WTC11 (cell line): ENCODE measurements around the genes STEAP2 and PTTG1IP2.

GRCh38 chr7:87934630-87935353, 741 bp downstream of the ADAM22 start:
- PRO-cap = bidirectional peak, plus-strand start at chr7:87934943, minus-strand start at chr7:87934844

GRCh38 chr7:88229245-88229482, 9.3 kb upstream of the SRI start:
- PRO-cap = no peak

GRCh38 chr7:90211437-90212509, at the start of gene STEAP2:
Gene STEAP2 (plus strand): TSS chr7:90211740.
- PRO-cap = bidirectional peak, plus-strand start at chr7:90211740, minus-strand start at chr7:90211635

DNA sequence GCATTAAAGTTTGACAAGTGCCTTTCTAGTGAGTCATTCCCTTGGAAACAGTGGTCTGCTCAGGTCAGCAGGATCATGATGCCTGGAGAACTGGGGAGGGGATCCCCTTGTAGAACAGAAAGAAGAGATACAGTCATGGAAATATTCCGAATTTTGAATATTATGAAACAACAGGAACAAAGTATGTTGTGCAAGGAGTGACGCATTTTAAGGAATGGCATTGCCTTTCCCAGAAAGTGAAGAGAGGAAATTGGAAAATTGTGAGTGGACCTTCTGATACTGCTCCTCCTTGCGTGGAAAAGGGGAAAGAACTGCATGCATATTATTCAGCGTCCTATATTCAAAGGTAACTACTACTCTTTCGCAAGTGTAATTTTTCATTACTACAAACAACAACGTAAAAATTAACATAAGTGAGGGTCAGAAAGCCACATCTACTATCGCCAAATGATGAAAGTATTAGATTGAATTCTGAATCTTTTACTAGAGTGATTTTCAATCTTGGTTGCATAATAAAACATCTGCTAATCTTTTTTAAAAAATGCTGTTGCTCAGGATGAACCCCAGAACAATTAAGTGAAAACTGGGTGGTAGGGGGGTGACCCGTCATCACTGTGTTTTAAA, 4.8 kb downstream of the STEAP2 start:
- PRO-cap = no peak

DNA sequence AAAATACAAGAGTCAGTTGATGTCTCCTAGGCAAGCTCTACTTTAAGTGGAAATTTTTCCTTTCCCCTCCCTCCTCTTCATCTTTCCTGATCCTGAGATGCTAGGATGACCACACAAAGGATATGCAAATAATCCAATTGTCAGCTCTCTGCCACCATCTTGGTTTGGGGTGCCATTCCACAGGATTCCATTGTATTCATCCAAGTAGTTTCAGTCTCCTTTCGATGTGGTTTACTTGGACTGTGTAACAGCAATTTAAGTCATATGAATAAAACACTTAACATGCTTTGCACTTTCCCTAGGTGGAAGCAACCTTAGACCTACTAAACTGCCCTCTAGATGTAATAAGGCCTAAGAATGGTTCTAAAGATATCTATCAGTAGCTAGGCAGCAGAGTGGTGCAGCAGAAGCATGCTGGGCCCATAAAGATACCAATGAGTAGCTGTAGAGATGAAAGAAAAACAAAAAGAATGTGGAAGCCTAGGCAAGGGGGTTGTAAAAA, 2.5 kb upstream of the CFAP69 start:
- PRO-cap = no peak

DNA sequence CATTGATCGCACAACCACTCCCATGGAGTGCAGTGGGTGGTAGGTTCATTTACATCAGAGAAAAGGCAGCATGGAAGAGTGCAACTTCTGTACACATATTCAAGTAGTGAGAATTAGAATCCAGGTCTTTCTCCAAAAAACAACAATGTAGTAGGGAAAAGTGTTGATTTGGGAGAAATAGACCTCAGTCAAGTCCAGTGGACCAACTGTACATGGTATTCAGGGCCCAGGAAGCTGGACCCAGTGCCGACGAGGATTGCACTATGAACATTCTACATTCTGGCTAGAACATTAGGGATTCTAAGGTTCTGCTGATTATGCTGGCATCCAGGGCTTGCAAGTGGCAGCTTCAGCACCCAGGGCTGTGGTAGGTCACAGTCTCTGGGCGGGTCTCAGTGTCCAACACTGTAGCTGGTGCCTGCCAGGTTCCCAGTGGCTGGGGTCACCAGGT, at the start of gene PTTG1IP2:
Gene PTTG1IP2, plus strand, starts transcription at position 314 of the 451 bp plus-strand sequence.
- PRO-cap = no peak

- PRO-cap = no peak
Measured at GRCh38 chr7:91263390-91263659, 908 bp upstream of the FZD1 start.

DNA sequence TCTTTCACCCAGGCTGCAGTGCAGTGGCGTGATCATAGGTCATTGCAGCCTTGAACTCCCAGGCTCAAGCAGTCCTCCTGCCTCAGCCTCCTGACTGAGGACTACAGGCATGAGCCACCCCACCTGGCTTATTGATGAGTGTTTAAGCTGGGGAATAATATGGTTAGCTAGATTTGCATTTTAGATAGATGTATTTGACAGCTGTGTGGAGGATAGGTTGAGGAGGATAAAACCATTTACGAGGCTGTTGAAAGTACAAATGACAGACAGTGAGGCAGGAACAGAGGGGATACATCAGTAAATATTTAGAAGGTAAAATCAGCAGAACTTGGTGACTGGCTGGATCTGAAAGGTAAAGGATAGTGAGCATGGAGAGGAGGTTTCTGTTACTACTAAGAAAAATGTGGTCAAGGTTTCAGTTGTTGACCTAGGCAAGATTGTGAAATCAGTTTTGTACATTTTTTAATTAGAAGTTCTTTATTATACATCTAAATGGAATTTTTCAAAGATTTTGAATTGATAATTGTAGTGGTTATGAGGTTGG, 12.3 kb downstream of the AKAP9 start:
- PRO-cap = no peak

- PRO-cap = no peak
Measured at GRCh38 chr7:92041961-92042710, 92.1 kb downstream of the CYP51A1 start.

GRCh38 chr7:92179448-92180199, 682 bp upstream of the LRRD1 start:
- PRO-cap = no peak

- PRO-cap = no peak
Measured at GRCh38 chr7:92450327-92451020, 3.2 kb downstream of the GATAD1 start.

- PRO-cap = no peak
Measured at GRCh38 chr7:92454369-92454835, 7.1 kb downstream of the GATAD1 start.

DNA sequence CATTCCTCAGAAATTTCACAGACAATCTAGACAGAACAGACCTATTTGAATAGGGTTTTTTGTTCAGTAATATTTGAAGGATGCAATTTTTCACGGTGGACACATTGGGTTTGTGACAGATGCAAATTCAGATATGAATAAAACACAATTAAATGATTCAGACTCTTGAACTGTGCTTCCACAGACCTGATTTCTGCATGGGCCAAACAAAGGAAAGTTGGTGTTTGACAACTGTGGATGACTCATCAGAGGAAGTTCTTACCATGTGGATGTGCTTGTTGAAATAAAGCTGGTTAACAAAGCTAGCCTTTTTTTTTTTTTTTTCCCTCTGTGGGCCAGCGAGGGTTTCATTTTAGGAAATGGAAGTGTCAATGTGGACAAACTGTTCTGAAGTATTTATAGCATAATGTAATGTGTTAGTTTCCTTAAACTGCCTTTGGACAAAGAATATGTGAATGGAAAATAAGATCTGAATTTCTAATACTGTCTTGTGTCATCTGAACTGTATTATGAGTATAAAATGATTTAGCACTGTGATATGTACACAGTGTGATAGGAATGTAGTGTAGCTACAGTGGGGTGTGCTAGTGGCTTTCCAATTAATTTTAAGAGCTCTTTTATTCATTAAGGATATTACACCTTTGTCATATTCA, 43.3 kb upstream of the FAM133B start:
- PRO-cap = no peak

GRCh38 chr7:92723780-92724464, 112.5 kb downstream of the CDK6 start:
- PRO-cap = no peak

- PRO-cap = no peak
Measured at GRCh38 chr7:92834017-92834474, 2.3 kb downstream of the CDK6 start.

GRCh38 chr7:93202856-93203589, 23.2 kb downstream of the HEPACAM2 start:
- PRO-cap = no peak

GRCh38 chr7:93232731-93233105, 552 bp downstream of the VPS50 start:
- PRO-cap = no peak

DNA sequence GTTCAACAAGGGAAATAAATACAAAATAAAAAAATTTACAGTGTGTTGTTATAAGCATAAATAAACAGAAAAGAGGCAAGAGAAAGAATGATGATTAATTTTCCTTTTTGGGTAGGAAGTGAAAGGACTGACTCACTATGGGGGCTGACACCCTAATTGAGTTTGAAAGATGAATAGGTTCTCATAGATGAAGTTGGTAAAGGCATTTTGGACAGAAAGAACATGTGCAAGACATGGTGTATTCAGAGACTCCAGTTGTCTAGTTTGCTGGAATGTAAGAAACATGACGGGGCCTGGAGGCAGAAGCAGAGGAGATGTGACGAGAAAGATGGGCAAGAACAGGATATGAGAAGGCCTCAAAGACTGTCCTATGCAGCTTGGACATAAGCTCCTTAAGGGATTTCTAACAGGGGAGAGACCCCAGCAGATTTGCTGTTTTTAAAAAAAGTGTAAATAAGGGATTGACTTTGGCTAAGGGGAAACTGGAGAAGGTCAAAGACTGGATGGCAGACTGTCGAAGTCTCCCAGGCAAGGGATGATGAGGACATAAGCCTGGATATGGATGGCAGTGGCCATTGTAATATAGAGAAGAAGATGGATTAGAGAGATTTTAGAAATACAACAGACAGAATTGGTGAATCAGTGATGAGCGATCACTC, 83.9 kb downstream of the VPS50 start:
- PRO-cap = no peak

DNA sequence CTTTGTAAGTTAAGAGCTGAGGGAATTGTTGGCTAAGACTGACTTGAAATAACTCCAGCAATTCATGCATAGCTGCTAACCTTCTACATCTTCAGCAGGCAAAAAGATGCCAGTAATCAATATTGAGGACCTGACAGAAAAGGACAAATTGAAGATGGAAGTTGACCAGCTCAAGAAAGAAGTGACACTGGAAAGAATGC, 174 bp downstream of the GNGT1 start:
- PRO-cap = no peak

GRCh38 chr7:94176830-94177685, 172.9 kb upstream of the BET1 start:
- PRO-cap = no peak